Measurements from ENCODE around the genes NDUFB7, ZNF333 and OR7C2.

GRCh38 chr19:14405388-14406478 lies 13.4 kb downstream of the DDX39A start:
- RAMPAGE, long total RNA: no peak
- RRBS: 18% methylated on average over 10 of the region's 56 CpGs

DNA sequence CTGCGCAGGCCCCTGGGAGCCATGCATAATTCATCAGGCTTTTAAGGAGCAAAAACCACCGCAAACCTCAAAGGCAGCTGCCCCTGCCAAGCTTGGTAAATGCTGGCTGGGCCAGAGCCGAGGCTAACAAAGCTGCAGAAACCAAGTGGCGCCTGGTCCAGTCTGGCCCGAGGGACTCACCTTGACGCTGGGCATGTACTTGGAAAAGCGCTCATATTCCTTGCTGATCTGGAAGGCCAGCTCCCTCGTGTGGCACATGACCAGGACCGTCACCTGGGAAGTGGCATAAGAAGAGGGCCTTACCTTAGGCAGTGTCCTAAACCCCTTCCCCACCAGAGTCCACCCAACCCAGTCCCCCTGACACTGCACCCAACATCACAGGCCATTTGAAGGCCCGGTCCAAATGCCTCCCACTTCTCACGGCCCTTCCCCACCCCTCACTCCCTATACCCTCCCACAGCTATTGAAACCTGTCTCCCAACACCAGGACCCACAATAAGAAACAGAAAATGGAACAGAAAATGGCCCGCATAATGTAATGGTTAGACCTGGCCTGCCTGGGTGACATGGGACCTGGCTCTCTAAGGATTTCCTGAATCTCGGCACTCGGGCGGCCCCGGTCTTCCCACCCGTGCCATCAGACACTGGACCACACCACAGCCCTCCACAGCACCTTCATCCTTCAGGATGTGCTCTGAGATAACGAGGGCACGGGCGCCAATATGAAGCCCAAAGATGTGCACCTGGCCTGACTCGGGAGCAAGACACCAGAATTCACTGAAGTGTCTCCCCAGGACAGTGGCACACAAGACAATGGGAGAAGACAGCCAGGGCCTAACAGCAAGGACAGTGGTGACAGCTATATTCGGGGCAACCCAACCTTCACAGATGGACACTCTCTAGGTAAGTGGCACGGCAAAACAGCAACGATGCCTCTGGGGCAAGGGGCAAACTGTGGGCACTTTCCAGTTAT lies 7.5 kb downstream of the DDX39A start:
- RAMPAGE, long total RNA: no peak
- RRBS: no CpG with 5 or more reads among the region's 24 CpGs

GRCh38 chr19:14431838-14432358 lies 1.2 kb upstream of the PKN1 start:
- RAMPAGE, long total RNA: no peak
- RRBS: 9% methylated on average over 7 of the region's 33 CpGs

DNA sequence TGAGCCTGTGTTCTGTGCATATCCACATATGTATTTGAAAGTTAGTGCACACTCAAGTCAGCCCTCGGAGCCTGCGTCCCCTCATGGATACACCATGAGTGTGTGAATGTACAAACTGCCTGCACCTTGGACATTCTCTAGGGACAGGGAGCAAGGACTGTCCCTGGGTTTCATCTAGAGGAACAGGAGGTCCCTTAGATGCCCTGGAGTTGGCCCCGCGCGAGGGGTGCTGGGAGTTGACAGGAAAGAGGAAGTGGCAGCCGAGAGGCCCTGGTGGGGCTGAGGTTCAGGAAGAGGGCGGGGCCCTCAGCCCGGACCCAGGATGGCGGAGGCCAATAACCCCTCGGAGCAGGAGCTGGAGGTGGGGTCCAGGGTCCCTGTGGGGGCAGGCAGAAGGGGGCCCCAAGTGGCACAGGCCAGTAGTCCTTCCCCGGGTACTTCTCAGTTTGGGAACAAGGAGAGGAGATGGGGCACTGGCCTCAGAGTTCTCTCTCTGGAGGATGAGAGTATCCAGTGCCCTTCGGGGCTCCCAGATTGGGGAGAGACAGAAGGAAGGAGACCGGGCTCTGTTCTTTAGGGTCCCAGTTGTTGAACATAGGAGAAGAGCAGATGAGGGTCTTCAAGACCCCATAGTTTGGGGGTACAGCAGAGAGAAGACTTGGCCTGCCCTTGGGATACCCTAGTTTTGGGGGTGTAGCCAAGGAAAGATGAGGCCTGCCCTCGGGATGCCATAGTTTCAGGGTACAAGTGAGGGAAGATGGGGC lies 7.0 kb downstream of the PKN1 start:
- RAMPAGE, long total RNA: no peak
- RRBS: no CpG with 5 or more reads among the region's 14 CpGs

GRCh38 chr19:14440870-14441625 lies 7.9 kb downstream of the PKN1 start:
- RAMPAGE, long total RNA: no peak
- RRBS: no CpG with 5 or more reads among the region's 31 CpGs

DNA sequence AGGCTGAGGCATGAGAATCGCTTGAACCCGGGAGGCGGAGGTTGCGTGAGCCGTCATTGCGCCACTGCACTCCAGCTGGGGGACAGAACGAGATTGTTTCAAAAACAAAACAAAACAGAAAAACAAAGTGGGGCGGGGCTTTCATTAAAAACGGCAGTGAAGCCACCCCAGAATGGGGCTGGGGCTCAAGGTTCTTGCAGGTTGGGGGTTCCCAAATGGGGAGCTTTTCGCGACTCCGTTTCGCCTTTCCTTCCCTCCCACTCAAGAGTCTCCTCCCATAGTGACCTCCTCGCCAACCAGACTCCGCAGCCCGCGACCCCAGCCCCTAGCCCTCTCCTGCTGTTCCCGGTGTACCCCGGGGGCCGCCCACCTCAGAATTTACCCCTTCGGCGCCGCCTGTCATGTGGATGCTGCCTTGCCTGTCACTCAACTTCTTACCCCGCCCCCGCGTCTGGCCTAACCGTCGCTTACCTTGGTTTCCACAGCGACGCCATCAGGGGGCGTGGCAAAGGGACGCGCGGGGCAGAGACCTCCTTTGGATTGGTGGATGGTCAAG lies 476 bp upstream of the TECR start:
- RAMPAGE, long total RNA: no peak
- RRBS: no CpG with 5 or more reads among the region's 34 CpGs

DNA sequence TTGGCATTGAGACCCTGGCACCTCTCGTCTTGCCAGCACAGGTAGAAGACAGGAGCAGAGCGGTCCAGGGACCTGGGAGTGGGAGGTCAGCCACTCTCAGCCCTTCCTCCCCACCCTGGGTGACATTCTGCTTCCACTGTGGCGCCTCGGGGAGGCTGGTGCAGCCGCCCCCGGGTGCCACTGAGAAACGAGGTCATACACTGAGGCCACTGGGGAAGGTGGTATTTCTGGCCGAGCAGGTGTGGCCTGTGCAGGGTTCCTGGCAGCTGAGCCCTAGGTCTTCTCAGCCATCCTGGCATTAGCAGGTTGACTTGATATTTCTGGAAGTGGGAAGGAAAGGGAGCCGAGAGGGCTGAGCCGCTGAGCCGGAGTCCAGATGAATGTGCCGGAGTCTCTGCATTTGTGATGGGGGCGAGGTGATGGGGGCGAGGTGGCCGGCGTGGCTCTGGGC lies 18.5 kb downstream of the NDUFB7 start:
- RAMPAGE, long total RNA: no peak
- RRBS: 97% methylated on average over 2 of the region's 16 CpGs

DNA sequence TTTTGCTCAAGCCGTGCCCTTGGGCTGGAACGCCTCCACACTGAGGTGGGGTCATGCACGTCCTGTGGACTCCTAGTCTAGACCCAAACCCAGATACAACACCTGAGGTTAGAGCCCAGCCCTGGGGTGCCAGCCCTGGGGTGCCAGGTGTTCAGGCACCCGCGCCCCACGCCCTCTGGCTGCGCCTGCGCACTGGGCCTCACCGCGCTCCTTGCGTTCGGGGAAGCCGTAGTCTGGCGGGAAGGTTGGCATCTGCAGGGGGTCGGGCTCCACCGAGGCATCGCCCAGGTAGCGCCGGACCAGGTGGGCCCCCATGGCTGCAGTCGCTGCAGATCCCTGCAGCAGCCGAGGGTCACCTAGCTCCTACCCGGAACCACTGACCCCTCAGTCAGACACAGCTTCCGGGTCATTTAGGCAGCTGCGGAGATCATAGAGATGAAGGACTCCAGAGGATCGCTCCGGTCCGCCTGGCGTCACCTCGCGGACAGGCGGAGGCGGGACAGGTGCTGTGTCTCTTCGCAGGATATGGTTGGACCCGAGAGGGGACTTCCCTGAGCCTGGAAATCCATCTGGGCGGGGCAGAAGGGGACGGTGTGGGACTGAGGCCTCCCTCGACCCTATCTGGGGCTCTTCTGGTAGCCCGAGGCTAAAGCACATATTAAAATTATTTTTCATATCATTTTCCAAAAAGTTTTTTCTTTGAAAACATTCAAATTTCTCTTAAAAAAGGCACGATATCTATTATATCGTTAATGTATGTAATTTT lies at the start of gene NDUFB7:
Gene NDUFB7, minus strand, starts transcription at position 381 of the 766 bp plus-strand sequence.
- RAMPAGE, long total RNA: start-site peak on the minus strand centred at position 366 of the sequence, 58 bp wide, 2,396 and 4,526 reads in 2 replicates
- RRBS: 2% methylated on average over 6 of the region's 40 CpGs

GRCh38 chr19:14574361-14574744 lies 2.5 kb upstream of the NDUFB7 start:
- RAMPAGE, long total RNA: no peak
- RRBS: no CpG with 5 or more reads among the region's 5 CpGs

- RAMPAGE, long total RNA: no peak
- RRBS: no CpG with 5 or more reads among the region's 12 CpGs
Measured at GRCh38 chr19:14577129-14577699, 5.3 kb upstream of the NDUFB7 start.

GRCh38 chr19:14689357-14690855 lies at the start of gene ZNF333:
TSS of gene ZNF333 (plus strand) at chr19:14690048.
- RAMPAGE, long total RNA: no peak
- RRBS: 1% methylated on average over 27 of the region's 75 CpGs

DNA sequence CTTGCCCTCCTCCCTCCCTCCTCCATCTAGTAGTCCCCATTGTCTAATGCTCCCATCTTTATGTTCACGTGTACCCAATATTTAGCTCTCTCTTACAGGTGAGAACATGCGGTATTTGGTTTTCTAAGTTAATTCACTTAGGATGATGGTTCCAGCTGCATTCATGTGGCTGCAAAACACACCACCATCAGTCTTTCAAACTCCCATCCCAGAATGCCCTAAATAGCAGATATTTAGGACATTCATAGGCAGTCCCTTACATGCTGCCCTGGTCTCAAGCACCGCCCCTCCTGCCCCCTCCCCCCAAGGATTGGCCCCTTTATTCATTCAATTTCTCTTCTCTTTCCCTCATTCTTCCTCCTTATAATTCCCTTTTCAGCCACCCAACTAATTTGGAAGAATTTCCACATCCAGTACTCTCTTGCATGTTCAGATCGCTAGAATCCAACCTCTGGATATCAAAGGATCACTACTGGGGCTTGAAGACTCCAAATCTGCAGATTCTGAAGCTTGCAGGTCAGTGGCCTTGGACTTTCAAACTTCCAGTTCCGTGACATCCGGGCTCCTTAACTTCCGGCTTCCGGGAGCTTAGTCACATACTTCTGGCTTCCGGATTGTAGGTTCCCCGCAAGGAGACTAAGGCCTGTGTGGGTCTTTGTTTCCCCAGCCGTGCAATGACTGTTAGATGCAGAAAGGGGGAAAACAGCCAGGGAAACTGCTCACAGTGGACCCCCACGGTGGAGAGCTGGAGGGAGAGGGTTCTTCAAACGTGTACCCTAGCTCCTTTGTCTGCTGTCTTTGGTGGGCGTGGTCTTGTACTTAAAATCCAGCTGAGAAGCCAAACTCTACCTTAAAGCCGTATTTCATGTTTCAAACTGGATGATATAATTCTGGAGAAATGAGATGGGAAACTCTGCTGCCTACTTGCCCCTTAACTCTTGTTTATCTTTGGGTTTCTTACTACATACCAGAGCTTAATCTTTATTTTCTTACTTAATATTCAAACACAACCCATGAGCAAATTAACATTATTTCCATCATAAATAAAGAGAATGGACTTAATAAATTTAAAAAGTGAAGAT lies 41.3 kb downstream of the ZNF333 start:
- RAMPAGE, long total RNA: no peak
- RRBS: no CpG with 5 or more reads among the region's 15 CpGs

- RAMPAGE, long total RNA: no peak
- RRBS: no CpG with 5 or more reads among the region's 11 CpGs
Measured at GRCh38 chr19:14735044-14735866, 43.1 kb downstream of the ADGRE2 start.

DNA sequence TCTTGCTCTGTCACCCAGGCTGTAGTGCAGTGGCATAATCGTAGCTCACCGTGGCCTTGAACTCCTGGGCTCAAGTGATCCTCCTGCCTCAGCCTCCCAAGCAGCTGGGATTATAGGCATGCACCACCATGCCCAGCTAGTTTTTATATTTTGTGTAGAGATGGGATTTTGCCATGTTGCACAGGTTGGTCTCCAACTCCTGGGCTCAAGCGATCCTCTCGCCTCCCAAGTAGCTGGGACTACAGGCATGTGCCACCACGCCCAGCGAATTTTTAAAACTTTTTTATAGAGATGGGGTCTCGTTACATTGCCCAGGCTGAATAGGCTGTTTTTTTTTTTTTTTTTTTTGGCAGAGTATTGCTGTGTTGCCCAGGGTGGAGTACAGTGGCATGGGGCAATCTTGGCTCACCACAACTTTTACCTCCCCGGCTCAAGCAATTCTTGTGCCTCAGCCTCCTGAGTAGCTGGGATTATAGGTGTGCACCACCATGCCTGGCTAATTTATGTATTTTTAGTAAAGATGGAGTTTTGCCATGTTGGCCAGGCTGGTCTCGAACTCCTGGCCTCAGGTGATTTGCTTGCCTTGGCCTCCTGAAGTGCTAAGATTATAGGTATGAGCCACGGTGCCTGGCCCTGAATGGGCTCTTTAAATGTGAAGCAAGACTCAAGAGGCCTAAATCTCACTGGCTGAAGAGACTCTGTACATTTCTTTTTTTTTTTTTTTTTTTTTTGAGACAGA lies 37.4 kb downstream of the ADGRE2 start:
- RAMPAGE, long total RNA: no peak
- RRBS: no CpG with 5 or more reads among the region's 10 CpGs

DNA sequence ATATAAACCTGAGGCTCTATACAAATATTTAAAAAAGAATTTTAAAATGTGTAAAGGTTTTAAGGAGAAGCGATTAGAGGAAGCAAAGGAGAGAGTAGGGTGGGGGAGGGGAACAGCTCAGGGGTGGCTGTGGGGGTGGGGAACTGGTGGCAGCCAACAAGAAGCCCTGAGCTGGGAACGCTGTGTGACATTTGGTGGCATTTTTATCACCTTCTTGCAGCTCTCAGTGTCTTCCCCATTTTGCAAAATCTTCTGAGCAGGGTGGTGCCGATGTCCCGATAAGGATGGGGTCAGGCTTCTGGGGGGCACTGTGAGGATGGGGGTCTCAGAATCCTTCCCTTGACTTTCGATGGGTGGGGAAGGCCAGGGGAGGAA lies 5.2 kb upstream of the ADGRE2 start:
- RAMPAGE, long total RNA: no peak
- RRBS: no CpG with 5 or more reads among the region's 5 CpGs

DNA sequence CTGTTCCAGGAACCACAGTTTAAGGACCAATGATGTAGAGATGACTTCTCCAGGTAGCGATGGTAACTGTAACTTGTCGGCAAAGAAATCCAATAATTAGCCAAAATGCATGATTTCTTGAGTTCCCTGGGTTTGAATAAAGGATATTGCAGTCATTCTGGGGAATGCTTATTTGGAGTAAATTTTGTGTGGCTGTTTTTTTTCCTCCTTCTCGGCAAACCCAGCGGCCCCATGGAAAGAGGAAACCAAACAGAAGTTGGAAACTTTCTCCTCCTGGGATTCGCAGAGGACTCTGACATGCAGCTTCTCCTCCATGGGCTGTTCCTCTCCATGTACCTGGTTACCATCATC lies at the start of gene OR7C2:
Gene OR7C2, plus strand, starts transcription at position 232 of the 351 bp plus-strand sequence.
- RAMPAGE, long total RNA: no peak
- RRBS: no CpG with 5 or more reads among the region's 5 CpGs

- RAMPAGE, long total RNA: no peak
- RRBS: no CpG with 5 or more reads among the region's 5 CpGs
Measured at GRCh38 chr19:15118058-15118610, 7.5 kb downstream of the ILVBL start.

DNA sequence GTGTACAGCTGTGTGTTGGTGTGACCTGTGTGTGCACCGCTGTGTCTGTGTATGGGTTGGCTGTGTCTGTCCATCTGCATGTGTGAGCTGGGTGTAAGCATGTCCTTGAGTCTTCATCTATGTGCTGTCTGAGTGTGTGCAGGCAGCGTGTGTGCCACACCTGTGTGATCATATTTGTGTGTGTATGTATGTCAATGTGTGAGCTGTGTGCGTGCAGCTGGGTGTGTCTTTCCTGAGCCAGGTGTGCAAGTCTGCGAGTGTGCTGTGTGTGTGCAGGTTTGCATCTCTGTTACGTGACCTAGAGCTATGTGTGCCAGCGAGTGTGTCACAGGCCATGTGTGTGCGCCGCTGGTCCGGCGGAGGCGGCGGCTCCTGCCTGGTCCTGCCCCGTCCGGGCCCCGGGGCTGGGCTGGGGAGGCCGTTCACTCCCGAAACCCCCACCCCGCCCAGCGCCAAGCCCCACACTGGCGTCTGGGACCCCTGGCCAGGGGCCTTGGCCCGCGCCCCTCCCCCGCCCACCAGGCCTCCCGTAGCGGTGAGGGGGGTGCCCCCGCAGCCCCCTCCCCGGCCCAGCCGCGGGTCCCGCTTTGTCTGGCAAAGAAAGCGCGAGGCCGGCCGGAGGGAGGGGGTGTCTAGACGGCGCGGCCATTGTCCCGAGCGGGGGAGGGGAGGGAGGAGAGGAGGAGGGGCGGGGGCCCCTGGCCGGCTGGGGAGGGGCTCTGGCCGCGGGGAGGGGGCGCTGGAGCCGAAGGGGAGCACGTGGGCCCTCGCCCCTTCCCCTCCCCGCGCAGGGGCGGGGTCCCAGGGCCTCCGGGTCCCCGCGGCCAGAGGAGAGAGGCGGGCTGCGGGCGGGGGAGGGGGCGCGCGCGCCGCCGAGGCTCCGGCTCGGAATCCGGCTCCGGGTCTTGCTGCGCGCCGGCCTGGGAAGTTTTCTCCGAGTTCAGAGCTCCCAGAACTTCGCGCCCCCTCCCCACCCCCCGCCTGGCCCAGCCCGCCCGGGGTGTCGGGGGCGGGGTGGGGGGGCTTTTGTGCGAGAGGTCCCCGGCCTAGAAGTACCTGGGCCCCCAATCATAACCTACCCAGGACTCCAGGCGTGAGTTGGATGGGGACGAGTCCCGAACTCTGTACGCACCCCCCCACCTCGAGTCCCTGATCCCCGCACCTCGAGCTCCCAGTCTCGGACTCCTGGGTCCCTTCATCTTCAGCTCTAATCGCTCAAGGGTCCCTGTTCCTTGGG lies 1.0 kb downstream of the NOTCH3 start:
- RAMPAGE, long total RNA: no peak
- RRBS: 3% methylated on average over 33 of the region's 88 CpGs

- RAMPAGE, long total RNA: no peak
- RRBS: no CpG with 5 or more reads among the region's 16 CpGs
Measured at GRCh38 chr19:15235071-15235596, 2.9 kb upstream of the EPHX3 start.

- RAMPAGE, long total RNA: no peak
- RRBS: no CpG with 5 or more reads among the region's 19 CpGs
Measured at GRCh38 chr19:15248556-15249478, 16.6 kb upstream of the EPHX3 start.

Data from epithelial cell of alveolus of lung (primary cell).